H7 (cell line): ENCODE data around the genes PPTC7, PPP1CC and RPL6.

GRCh38 chr12:110011958-110012660 is 12.9 kb downstream of the ANKRD13A start:
- RAMPAGE, long total RNA = no peak

DNA sequence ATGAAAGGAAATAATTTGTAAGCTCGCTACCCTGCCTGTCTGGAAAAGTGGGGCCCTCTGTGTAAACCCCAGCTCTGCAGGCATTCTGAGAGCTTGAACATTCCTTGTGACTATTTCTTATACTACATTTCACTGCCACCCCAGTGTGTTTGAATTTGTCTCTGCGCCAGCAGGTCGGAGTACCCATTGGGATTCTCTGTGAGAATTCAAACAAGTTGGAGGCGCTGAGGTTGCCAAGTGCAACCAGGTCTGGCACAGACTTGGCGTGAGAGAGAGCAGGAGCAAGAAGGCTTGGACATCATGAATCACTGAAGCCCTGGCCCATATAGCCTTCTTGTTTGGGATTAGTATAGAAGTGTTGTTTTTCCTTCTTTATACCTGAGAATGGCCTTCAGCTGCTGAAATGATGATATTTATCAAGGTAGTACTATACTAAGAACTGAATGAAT is 33.0 kb upstream of the ATP2A2 start:
- RAMPAGE, long total RNA = no peak

DNA sequence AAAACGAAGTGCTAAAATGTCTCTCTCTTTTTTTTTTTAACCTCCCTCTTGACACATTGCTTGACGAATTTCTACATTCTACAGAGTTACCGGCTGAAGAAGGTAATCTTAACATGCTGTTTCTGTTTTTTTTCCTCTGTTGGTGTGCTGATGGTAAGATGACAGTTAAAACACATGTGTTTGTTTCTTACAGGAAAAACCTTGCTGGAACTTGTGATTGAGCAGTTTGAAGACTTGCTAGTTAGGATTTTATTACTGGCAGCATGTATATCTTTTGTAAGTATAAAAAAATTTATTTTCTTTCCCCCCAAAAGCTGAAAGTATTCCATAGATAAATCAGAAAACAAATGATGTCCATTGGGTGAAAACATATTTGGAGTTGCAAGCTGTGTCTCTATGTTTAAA is 1.5 kb downstream of the ATP2A2 start:
- RAMPAGE, long total RNA = no peak

DNA sequence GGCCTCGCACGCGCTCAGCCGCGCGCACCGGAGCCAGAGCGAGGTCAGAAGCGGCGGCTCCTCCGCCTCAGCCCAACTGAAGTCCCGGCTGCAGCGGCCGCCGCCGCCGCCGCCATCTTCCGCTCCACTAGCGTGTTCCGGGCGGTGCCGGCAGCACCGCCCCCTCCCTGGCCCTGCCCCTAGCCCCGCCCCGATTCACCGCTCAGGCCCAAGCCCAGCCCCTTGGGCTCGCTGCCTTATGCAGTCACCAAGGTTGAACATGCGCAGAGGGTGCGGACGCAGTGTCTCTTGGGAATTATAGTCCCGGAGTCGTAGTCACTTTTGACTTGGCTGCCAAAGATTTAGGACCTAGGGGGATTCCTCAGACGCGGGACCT is at the start of gene PPTC7:
Gene PPTC7, minus strand, starts transcription at position 132 of the 376 bp plus-strand sequence.
- RAMPAGE, long total RNA = no peak

GRCh38 chr12:110693630-110694152 is 4.8 kb upstream of the HVCN1 start:
- RAMPAGE, long total RNA = no peak

- RAMPAGE, long total RNA = no peak
Measured at GRCh38 chr12:110717881-110719035, 24.4 kb downstream of the PPP1CC start.

GRCh38 chr12:110741849-110743030 is at the start of gene PPP1CC:
TSS of gene PPP1CC (minus strand) at chr12:110742891.
- RAMPAGE, long total RNA = no peak

GRCh38 chr12:110776282-110776945 is 33.7 kb upstream of the PPP1CC start:
- RAMPAGE, long total RNA = no peak

DNA sequence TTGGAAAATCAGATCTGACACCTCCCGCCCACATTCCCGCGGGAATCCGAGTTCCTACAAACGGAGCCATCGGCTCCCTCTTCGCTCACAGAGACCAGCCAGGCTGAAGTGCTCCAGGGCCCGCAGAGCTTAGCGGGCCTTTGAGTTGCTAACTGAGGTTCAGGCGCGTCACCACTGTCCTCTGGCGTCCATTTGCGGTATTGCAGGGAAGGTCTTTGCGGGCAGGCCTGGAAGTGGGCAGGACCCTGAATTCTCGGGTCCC is 32.4 kb downstream of the MYL2 start:
- RAMPAGE, long total RNA = no peak

DNA sequence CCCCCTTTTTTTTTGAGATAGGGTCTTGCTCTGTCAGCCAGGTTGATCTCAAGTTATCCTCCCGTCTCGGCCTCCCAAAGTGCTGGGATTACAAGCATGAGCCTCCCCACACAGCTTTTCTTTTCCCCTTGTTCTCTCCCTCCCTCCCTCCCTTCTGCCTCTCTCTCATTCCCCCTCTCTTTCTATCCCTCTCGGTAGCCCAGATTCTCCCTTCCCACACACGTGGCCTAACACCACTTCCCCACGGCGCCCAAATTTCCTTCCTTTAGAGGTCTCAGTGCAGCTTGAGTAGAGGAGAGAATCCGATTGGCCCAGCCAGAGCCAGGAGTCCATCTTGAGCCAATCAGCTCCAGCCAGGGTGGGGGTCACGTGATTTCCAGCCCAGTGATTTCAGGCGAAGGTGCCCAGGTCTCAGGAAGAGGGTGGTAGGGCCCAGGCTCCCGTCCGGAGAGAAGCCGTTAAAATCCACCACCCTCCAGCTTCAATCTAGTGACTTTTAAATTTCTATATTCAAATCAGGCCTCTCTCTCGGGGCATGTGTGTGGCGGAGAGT is 45.1 kb upstream of the MYL2 start:
- RAMPAGE, long total RNA = no peak

DNA sequence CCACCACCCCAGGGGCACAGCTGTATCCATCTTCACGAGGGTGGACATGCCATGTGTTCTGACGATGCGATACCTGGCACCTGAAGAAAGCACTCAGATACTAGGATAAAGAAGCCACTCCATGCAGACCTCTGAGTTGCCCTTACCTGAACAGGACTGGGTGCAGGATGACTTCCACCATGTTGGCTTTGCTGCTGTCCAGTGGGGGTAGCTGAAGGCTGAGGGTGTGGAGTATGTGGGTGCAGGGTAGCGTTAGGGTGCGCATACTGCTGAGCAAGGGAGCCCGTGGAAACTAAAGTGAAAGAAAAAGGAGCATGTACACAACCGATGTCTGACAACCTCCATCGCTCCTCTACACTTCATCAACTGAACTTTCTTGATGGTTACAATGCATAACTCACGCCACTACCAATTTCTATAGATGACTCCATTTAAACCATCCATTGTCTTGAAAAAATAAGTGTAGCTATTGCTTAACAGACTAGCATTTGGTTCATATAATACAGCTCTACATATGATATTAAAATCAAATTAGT is 51.4 kb downstream of the SH2B3 start:
- RAMPAGE, long total RNA = no peak

- RAMPAGE, long total RNA = no peak
Measured at GRCh38 chr12:111488110-111488909, 82.6 kb downstream of the SH2B3 start.

DNA sequence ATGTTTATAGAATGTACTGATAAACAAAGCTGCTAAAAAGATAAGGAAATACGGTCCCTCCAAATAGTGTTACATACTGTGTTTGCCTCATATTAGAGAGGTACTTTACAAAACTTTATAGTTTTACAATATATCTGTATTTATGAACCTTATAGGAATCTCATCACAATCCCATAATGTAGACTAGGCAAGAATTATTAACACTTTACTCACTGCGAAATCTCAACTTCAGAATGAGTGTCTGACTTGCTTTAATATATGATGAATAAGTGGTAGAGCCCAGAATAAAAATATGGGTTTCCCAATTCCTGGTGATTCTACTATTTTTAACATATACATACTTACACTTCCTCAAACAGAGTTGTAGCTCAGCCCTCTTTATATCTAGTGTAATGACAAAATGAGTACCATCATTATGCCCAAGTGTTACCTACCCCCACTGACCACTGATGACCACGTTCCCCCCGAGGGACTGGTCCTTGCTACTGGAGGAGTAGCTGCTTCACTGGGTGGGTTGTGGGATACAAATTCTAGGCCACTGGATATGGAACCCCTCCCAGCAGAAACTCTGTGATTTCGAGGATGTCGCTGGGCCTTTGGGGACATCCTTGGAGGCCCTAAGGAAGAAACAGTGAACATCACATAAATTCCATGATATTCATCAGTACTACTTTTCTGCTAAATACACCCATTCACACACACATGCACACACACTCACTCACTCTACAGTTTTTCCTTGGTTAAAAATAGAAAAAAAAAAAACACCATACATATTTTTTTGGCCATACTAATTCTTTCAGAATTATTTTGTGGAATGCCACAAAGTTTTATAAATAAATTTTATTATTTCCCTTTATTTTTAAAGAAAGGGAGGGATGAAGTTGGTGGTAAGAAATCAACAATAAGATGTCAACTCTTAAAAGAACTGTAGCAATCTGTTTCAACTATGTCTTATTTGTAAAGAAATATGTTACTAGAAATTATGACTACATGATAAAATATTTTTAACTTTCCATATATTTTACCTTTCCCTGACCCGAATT is 85.9 kb downstream of the ATXN2 start:
- RAMPAGE, long total RNA = no peak

DNA sequence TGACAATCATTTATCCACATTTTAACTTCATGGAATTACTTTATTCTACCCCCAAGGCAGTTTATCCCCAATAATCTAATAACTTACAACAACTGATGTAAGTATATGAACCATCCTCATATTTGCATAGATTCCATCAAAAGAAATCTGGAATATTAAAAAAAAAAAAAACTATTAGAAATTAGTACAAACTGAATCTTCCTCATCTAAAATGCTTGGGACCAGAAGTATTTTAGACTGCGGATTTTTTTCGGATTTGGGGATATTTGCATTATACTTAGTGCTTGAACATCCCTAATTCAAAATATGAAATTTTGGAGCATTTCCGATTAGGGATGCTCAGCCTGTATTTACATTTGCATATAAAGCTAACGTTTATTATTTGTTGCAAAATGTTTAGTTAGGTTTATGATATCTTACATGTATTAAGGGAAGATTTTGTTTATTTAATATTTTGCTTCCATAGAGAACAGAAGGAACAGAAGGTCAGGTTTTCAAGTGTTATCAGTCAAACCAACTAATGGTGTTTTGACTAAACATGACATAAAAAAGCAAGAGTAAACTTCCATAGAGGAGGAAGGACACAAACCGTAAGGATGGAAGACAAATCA is 44.9 kb downstream of the ATXN2 start:
- RAMPAGE, long total RNA = no peak

DNA sequence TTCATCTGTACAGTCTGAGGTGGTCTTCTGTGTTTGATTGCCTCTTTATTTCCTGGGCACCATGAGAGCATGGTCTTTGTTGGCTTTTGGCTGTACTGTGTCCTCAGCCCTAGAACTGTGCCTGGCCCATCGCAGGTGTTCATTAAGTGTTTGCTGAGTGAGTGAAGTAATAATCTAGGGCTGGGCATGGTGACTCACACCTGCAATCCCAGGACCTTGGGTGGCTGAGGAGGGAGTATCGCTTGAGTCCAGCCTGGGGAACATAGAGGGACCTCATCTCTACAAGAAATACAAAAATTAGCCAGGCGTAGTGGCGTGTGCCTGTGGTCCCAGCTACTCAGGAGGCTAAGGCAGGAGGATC is 13.9 kb downstream of the ALDH2 start:
- RAMPAGE, long total RNA = no peak

DNA sequence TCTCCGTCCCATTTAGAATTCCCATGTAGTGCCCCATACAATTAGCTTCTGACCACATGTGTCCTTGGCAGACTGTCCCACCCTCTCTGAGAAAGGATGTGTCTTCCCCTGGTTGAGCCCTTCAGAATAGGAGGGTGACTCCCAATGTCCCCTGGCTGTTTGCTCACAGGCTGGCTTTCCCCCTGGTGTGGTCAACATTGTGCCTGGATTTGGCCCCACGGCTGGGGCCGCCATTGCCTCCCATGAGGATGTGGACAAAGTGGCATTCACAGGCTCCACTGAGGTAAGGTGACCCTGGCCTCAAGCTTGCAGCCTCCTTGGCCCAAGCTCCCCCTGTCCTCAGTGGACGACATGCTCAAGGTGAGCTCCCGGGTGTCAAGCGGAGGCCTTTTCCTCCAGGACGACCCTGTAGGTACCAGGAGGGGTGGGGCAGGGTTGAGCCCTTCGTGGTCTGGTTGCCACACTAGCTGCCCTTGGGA is 24.4 kb downstream of the ALDH2 start:
- RAMPAGE, long total RNA = no peak

DNA sequence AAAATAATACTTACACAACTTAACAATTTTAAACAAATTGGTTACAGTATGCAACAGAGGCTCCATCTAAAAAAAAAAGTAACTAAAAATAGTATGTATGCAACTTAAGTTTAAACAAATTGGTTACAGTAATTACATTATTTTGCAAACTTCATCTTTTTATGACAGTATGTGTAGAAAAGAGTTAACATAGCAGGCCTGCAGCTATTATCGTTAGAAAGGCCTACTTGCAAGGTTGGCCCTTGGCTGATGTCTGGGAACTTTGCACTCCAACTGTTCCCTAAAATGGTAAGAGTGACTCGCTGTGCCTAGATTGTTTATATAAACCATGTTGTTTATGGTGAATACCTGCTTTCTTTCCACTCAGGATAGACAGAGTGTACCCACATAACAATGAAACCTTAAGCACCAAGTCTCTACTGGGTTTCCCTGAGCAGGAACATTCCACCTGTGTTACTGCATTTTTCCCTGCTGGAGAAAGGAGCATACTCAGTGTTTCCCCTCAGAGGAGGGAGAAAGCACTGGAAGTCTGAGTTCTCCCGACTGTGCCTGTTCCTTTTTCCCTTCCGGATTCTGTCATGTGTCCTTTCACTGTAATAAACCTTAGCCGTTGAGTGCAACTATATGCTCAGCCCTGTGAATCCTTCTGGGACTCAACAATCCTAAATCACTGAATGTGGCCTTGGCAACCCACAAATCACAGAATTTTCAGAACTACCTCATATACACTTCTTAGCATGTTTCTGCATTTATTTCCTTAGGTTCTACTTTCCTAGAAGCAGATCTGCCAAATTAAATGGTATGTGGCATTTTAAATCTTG is 32.8 kb downstream of the ERP29 start:
- RAMPAGE, long total RNA = no peak

DNA sequence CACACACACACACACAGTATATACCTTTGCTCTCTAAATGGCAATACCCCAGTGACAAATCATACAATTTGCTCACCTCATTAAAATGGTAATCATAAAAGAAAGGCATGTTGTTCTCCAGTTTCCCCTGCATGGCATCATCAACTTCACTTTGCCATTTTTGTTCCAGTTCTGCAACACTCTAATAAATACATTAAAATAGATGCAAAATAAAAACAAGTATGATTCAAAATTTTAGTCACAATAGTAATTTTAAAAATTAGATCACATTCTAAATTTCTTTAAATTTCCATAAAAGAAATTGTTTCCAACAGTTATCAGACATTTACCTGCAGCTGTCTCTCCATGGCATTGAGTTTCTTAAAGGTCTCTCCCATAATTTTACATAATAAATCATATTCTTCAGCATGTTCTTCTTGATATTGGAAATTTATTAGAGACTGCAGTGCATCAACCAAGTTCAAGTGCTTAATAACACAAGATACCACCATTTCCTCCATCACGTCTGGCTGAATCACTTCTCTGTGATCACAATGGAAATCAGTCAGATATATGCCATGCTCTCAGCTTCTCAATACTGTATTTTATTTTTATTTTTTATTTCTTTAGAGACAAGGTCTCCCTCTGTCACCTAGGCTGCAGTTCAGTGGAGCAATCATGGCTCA is 122.8 kb downstream of the TRAFD1 start:
- RAMPAGE, long total RNA = no peak

- RAMPAGE, long total RNA = start-site peak on the minus strand at chr12:112409574-112409617, 25,305 reads
Measured at GRCh38 chr12:112408742-112410026, at the start of gene RPL6. TSS of gene RPL6 (minus strand) at chr12:112409605.

- RAMPAGE, long total RNA = no peak
Measured at GRCh38 chr12:112420669-112421276, 2.0 kb downstream of the PTPN11 start.